Right lobe of liver (tissue), 4 donors: ENCODE results near the genes H2AC19, SF3B4, RPRD2 and MCL1.

GRCh38 chr1:149850470-149851338, at the start of gene H2AC19:
Gene H2AC19, plus strand, starts transcription at chr1:149851061.
- PRO-cap, 4 experiments, result peak in 4 of 4 experiments; most common plus-strand start chr1:149851062 (in 4); most common minus-strand start chr1:149850792 (in 1)
- RAMPAGE, long total RNA, 2 experiments, result no peak in any of the 2 experiments

- PRO-cap, 4 experiments, result no peak in any of the 4 experiments
- RAMPAGE, long total RNA, 2 experiments, result no peak in any of the 2 experiments
These were observed 1.2 kb upstream of the H2AC21 start for GRCh38 chr1:149888689-149889555.

DNA sequence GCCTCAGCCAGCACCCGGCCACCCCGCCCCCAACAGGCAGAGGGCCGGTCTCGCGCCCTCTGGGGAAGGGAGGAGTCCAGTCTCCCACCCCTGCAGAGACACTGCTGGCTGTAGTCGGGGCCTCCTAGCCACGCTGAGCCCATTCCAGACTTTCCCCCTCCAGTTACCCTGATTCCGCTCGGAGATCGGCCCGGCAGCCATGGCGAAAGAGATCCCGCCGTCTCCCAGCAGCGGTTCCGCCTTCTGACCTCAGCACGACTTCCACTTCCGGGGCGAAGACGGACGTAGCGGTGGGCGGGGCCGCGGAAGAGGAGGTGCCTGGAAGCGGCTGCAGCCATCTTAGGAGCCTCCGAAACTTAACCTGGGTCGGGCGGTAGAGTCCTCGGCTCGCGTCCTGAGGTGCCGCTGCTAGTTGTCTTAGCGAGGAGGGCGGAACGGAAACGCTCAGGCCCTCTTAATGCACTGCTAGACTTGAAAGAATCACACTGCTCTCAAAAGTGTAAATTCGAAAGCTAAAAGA, at the start of gene SF3B4:
TSS of gene SF3B4 (minus strand) at position 245 of the 520 bp plus-strand sequence.
- PRO-cap, 4 experiments, result peak in 4 of 4 experiments; most common plus-strand start position 359 of the sequence (in 4); most common minus-strand start position 245 of the sequence (in 3)
- RAMPAGE, long total RNA, 2 experiments, result start-site peak on the minus strand in 2 of 2 experiments, centred at positions 226 to 235 of the sequence, 273 to 371 reads per replicate

DNA sequence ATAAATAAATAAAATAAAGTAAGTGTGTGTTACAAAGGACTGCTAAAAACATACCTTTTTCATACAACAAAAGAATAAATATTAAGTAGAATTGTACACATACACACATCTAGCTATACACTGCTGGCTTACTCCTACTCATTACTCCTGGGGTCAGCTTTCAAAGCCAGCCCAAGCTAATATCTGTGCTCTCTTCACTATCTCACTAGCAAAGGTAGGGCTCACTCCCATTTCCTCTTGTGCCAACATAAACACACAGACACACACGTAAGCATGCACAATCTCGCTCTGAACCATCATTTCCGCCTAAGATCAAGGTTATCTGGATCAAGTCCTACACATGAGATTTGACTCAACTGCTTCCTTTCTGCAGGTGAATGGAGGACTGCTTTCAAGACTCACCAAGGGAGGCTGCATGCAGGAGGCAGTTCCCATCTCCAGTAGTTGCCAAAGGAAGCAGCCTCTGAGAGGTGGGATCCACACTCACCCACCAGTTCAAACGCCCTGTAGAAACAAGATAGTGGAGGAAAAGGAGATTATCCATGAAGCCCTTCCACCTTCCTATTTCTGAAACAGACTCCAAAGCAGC, 28.8 kb upstream of the MTMR11 start:
- PRO-cap, 4 experiments, result peak in 3 of 4 experiments; most common plus-strand start position 350 of the sequence (in 2); most common minus-strand start position 185 of the sequence (in 1)
- RAMPAGE, long total RNA, 2 experiments, result no peak in any of the 2 experiments

- PRO-cap, 4 experiments, result no peak in any of the 4 experiments
- RAMPAGE, long total RNA, 2 experiments, result no peak in any of the 2 experiments
These were observed 2.1 kb upstream of the VPS45 start for GRCh38 chr1:150065433-150065957.

DNA sequence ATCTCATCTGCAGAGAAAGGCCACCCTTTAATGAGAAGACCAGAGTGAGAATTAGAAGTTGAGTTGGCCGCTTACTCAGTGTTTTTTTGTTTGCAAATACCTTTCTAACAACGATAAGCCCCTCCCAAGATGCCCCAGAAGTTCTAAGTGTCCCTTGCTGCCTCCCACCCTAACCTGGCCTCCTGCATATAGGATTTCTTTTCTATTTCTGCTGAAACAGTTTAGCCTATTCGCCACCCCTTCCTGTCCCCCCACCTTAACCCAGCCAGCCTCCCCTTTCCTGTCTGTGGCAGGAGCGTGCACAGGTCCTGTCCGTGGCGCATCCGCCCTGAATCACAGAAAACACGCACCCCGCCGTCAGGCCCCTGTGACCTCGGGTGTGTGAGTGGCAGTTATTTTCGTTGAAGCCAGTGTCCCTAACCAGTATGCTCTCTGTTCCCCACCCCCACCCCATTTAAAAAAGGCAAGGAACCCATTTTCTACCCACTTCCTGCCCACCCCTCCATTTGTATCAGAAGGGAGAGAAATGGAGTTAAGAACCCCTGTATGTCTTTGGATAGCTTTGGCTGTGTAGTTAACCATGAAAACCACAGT, 1.6 kb downstream of the PLEKHO1 start:
- PRO-cap, 4 experiments, result peak in 1 of 4 experiments; most common minus-strand start position 337 of the sequence (in 1)
- RAMPAGE, long total RNA, 2 experiments, result no peak in any of the 2 experiments

DNA sequence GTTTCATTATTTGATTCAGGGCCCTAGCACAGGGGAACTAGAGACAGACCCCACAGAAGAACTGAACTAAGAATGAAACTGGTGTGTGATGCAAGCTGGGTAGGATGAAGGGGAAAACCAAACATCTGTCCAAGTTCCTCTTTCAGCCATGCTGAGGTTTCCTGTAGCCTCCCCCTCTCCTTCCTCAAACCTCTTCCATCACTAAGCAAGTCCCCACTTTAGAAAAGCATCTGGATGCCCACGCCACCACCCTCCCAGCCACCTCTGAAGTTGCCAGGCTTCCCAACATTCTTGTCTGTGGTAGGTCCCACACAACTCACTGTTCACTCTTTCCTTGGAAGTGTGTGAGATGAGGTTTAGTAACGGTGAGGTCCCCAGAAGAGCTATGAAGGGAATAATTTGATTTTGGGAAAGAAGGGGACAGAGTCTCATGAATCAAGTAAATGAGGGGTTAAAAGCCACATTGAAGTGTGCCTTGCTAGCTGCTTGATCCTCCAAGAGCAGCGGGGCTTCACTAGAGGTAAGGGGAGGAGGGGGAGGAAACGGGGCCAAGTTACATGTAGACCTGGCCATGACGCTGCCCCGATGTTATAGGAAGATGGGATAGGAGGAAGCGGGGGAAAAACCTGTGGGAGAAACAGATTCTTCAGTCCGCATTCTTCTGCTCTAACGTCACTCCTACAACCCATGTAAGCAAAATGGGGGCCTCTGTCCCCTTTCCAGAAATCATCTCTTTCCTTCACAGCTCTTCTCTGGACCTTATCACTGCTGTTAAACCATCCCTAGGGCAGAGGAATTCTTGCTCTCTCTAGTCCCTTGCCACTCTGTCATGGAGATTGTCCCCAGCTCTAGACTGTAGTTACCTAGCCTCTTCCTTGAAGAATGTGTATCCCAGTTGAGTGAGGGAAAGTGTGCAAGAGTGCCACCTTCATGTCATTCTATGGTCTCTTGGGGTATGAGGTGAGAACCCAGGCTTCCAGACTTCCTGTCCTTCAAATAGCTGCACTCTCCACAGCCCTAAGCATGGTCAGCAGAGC, 11.1 kb downstream of the PLEKHO1 start:
- PRO-cap, 4 experiments, result peak in 4 of 4 experiments; most common plus-strand start position 216 of the sequence (in 2); most common minus-strand start position 68 of the sequence (in 1)
- RAMPAGE, long total RNA, 2 experiments, result no peak in any of the 2 experiments

DNA sequence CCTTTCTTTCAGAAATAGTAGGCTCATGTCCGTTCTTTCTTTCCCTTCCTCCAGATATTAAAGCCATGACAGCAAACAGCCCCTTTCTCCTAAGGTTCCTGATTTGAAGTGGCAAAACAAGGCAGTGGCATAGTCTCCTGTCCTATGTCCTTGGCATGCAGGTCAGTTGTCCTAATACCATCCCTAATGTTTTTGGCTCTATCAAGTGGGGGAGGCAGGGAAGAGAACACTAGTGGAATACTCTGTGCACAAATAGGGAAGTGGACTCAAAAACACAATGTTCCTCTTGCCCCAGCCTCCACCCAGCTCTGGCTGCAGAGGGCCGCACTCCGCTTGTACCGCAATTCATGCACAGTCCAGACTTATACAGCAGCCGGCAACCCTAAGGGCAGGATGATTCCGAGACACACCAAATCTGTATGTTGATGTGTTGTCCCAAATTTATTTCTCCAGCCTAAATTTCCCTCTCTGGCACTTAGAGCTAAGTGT, 14.5 kb downstream of the PLEKHO1 start:
- PRO-cap, 4 experiments, result peak in 2 of 4 experiments; most common plus-strand start position 354 of the sequence (in 1); most common minus-strand start position 310 of the sequence (in 2)
- RAMPAGE, long total RNA, 2 experiments, result no peak in any of the 2 experiments

DNA sequence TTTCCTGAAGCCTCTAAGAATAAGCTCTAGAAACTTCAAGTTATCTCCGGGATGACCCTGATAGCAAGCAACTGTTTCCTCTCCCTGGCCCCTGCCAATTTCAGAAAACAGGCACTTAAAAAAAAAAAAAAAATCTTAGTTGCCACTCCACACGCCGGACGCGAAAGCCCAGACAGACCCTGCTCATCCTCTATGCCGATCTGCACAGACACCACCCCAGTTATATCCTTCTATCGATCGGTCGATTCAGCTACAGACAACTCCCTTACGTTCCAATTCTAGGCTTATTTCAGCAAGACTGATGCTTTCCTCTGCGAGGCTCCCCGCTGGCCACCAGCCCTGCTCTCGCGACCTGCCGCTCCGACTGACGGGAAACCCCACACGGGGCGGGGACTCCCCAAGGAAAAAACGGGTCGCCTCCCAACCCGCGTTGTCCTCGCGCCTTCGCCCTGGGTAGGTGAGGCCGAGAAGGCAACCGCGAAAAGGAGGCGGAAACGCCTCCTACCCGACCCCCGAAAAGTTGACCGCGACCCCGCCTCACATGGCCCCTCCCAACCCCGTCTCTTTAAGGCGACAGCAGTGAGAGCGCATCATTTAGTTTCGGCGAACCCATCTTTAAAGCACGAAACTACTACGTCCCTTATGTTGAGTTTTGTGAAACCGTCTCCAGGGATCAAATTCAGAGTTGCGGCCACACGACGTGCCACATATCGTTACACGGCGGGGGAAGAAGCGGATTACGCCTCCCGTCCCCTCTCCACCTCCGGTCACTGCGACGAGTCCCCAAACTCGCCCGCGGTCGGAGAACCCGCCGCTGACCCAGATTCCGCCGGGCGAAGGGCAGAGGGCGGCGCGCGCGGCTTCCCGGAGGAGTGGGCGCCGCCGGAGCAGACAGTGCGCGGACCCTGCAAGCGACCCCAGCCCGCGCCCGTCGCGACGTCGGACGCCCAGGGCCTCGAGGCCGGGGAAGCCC, 1.3 kb downstream of the ANP32E start:
- PRO-cap, 4 experiments, result peak in 4 of 4 experiments; most common plus-strand start position 822 of the sequence (in 4); most common minus-strand start position 774 of the sequence (in 4)
- RAMPAGE, long total RNA, 2 experiments, result no peak in any of the 2 experiments

DNA sequence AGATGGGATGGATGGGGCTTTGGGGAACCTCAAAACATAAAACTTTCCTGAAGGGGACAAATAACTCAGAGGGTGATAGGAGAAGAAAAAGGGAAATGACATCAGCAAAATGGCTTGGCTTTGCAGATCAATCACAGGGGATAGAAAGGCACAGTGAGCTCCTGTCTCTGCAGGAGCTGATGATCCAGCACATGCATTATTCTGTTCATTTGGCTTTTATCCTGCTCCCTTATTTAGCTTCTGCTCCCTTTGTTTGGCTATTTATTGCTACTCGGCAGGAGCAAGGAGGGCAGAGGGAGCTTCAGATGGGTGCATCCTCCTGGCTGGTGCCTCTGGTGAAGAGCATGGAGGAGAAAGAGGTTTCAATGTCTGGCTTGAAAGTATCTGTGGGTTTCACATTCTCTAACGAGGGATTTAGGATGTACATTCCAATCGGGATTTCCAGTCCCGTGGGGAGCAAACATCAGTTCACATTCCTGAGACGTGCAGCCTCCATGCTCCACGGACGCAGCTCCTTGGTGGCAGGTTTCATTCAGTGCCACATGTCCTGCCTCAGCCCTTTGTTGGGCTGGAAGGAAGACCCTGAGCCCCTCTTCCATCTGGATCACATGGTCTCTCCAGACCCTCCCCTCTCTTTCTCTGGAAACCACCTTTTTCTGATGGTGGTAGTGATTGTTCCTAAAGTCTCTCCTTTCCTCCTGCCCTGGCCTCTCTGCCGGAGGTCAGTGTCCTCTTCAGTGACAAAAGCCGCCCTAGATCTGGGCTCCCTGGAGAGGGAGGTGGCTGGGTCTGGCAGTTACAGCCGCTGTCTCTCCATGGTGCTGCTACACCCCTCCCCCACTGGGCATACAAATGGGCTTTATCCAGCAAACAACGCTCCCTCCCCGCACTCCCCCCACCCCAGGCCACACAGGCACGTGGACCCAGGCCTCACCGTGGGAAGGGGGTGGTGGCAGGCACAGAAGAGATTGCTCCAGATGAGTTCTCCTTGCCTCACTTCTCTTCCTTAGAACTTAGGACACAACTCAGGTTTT, 957 bp upstream of the CA14 start:
- PRO-cap, 4 experiments, result peak in 2 of 4 experiments; most common plus-strand start position 770 of the sequence (in 2); most common minus-strand start position 714 of the sequence (in 2)
- RAMPAGE, long total RNA, 2 experiments, result no peak in any of the 2 experiments

- PRO-cap, 4 experiments, result peak in 4 of 4 experiments; most common plus-strand start chr1:150364109 (in 4); most common minus-strand start chr1:150363928 (in 2)
- RAMPAGE, long total RNA, 2 experiments, result start-site peak on the plus strand in 2 of 2 experiments, at chr1:150364116-150364225 at its widest, 24 to 65 reads per replicate
These were observed at the start of gene RPRD2 for GRCh38 chr1:150363766-150364269. Gene RPRD2, plus strand, starts transcription at chr1:150364147.

DNA sequence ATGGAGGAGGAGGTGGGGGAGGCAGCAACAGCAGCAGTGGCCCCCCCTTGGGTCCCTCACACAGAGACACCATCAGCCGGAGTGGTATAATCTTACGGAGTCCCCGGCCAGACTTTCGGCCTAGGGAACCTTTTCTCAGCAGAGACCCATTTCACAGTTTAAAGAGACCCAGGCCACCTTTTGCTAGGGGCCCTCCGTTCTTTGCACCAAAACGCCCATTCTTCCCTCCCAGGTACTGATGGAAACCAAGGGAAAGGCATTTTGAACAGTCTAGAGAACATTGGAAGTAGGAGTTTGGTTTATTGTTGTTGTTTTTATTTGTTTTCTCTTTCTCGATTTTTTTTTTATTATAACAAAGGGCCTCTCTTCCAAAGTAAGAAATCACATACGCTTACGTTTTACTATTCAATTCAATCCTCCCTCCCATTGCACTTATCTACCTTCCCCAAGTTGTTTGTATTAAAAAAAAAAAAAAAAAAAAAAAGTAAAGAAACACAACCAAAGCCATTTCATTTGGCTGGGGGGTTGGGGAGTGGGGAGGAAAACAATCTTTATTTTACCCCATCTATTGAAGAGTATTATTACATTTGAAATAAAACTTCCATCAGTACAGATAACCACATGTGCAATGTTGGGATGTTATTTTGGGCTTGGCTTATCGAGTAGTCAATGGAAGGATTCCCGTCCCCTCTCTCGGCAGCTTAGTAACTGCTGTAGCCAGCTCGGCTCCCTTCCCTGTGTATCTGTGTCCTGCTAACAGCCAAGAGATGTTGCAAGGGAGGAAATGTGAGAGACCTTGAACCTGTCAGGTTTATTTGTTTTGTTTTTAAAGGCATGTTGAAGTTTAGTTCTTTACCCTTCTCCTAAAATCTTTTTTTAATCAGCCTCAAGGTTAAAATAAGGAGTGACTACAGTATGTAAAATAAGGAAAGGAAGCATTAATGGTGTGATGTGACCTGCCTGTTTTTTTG, 13.8 kb upstream of the TARS2 start:
- PRO-cap, 4 experiments, result peak in 2 of 4 experiments; most common plus-strand start position 661 of the sequence (in 2); most common minus-strand start position 710 of the sequence (in 1)
- RAMPAGE, long total RNA, 2 experiments, result no peak in any of the 2 experiments

GRCh38 chr1:150476926-150477621, 10.1 kb upstream of the TARS2 start:
- PRO-cap, 4 experiments, result no peak in any of the 4 experiments
- RAMPAGE, long total RNA, 2 experiments, result no peak in any of the 2 experiments

- PRO-cap, 4 experiments, result no peak in any of the 4 experiments
- RAMPAGE, long total RNA, 2 experiments, result no peak in any of the 2 experiments
These were observed 6.7 kb downstream of the ADAMTSL4 start for GRCh38 chr1:150555754-150556550.

DNA sequence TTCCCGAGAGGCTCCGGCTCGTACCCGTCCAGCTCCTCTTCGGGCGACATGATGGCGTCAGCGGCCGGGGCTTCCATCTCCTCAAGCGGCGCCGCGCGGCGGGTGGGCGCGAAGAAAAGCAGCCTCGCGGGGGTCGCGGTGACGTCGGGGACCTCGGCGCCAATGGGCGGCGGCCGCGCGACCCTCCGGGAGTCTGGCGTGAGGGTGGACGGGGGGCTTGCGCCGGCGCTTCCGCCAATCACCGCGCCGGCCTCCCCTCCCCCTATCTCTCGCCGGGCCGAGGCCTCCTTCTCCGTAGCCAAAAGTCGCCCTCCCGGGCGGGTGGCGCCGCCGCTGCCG, 317 bp downstream of the MCL1 start:
- PRO-cap, 4 experiments, result no peak in any of the 4 experiments
- RAMPAGE, long total RNA, 2 experiments, result no peak in any of the 2 experiments

DNA sequence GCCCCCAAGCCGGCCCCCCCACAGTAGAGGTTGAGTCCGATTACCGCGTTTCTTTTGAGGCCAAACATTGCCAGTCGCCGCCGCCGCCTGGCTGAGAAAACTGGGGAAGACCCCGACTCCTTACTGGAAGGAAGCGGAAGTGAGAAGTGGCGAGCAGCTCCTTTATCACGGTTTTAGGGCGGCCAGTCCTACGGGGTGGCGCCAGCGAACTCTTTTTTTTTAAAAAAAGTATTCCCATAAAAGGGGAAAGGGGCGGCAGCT, at the start of gene MCL1:
TSS of gene MCL1 (minus strand) at position 148 of the 261 bp plus-strand sequence.
- PRO-cap, 4 experiments, result peak in 4 of 4 experiments; most common plus-strand start position 63 of the sequence (in 1); most common minus-strand start position 135 of the sequence (in 3)
- RAMPAGE, long total RNA, 2 experiments, result start-site peak on the minus strand in 2 of 2 experiments, centred at positions 138 to 143 of the sequence, 394 to 527 reads per replicate

GRCh38 chr1:150582479-150583111, 3.2 kb upstream of the MCL1 start:
- PRO-cap, 4 experiments, result no peak in any of the 4 experiments
- RAMPAGE, long total RNA, 2 experiments, result no peak in any of the 2 experiments

DNA sequence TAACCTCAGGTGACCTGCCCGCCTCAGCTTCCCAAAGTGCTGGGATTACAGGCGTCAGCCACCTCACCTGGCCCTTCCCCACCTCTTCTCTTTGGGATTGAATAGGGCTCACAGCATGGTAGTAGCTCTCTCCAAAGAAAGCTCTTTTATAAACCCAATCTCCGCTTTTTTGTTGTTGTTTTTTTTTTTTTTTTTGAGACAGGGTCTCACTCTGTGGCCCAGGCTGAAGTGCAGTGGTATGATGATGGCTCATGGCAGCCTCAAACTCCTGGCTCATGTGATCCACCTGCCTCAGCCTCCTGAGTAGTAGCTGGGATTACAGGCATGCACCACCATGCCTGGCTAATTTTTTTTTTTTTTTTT, 24.1 kb downstream of the ENSA start:
- PRO-cap, 4 experiments, result peak in 1 of 4 experiments; most common minus-strand start position 90 of the sequence (in 1)
- RAMPAGE, long total RNA, 2 experiments, result no peak in any of the 2 experiments

- PRO-cap, 4 experiments, result no peak in any of the 4 experiments
- RAMPAGE, long total RNA, 2 experiments, result no peak in any of the 2 experiments
These were observed 1.5 kb downstream of the SETDB1 start for GRCh38 chr1:150927673-150927980.

DNA sequence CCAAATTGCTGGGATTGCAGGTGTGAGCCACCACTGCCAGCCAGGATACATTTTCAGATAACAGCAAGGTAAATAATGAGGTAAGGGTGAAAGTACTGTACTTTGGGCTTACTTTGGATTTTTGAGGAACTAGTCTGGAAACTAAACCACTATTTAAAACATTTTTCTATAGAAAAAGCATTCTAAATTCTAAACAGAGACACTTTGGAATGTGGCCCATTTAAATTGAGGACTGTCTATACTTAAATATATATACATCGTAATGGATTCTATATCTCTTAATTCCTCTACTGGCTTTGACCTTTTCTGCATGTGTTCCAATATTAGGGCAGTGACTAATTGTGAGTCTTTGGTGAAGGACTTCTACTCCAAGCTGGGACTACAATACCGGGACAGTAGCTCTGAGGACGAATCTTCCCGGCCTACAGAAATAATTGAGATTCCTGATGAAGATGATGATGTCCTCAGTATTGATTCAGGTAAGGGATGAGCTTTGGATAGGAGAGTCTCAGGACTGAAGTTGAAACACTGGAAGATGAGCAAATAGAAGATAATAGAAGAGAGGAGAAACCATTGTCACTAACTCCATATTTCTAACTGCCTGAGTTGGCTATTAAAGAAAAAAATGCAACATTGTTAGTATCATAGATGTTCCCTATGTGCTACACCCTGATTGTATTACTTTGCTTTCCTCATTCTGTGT, 3.6 kb downstream of the SETDB1 start:
- PRO-cap, 4 experiments, result no peak in any of the 4 experiments
- RAMPAGE, long total RNA, 2 experiments, result no peak in any of the 2 experiments